Bronchial epithelial cell (primary cell): ENCODE results near the gene FFAR1.

DNA sequence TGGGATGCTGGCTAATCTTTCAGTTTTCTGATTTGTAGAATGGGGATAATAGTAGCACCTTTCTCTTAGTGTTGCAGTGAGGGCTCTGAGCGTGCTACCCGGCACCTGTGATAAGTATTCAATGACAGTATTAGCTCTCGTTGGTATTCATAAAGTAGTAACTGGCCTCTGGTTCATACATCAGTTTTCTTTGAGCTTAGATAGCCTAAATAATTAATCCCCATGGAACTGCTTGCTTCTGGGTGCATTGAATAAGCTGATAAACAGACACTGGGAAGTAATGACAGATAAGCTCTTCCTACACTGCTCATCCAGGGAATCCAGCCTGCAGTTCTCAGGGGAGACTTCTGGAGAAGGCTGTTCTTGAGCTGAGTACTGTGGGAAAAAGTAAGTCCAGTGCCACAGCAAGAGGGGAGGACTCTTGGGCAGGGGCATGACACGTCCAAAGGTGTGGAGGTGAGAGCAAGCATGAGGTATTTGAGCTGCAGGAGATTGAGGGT lies 6.9 kb downstream of the GARRE1 start:
- RRBS, 2 experiments = no CpG with 5 or more reads among the region's 4 CpGs

GRCh38 chr19:34306064-34306901 lies 51.9 kb downstream of the GARRE1 start:
- RRBS, 2 experiments = no CpG with 5 or more reads among the region's 3 CpGs

DNA sequence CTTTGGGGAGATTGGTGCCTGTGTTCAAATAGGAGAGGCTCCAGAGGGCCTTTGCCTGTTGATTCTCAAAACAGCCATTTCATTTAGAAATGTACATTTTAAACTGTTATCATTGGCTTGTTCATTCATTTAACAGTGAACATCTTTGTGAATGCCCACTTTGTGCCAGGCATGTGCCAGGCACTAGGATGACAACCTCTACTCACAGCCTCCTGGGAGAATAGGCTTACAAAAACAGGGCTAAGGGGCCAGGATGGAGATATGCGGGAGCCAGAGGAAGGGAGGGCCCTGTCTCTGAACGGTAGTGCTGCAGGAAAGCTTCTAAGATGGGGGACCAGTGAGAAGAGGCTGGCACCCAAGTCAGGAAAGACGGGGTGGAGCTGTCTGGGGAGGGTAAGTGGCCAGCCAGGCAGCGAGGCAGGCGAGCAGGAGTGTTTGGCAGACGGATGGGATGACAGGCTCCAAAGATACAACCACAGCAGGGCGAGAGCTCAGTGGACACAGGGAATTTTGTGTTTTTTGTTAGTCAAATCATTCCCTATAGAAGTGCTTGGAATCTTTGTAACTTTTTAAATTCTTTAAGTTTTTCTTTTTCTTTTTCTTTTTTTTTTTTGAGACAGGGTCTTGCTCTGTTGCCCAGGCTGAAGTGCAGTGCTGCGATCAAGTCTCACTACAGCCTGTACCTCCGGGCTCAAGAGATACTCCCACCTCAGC lies 44.7 kb upstream of the GPI start:
- RRBS, 2 experiments = no CpG with 5 or more reads among the region's 9 CpGs

DNA sequence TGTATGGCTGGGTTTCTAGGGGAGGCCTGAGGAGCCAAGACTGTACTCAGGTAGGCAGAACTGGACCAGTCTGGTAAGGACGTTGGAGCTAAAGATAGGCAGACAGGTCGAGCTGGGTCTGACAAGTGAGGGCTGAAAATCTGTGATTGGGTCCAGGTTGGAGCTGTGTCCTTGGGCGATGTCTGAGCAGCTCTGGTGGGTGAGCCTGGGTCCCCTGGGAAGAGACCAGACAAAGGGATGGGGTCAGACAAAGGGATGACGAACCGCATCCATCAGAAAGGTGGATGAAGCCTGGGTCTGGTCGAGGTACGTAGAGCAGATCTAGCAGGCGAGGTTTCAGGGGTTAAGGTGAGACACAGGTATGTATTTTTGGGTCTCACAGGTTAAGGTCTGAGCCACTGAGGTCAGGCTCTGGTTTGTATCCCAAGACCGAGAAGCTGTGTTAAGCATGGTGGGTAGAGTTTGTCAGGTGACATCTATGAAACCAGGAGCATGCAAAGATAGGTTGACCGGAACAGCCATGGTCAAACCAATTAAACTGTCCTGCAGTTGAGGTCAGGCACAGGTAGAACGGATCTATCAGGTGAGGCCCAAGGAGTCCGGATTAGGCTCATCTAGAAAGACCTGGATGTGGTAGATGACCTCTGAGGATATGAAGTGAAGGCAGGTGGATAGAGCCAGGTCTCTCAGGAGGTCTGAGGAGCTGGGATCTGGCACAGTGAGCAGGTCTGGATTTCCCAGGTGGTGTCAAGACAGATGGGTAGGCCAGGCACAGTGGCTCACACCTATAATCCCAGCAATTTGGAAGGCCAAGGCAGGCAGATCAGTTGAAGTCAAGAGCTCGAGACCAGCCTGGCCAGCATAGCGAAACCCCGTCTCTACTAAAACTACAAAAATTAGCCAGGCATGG lies 19.3 kb downstream of the GPI start:
- RRBS, 2 experiments = 97 to over 99% methylated on average over 3 of the region's 15 CpGs

DNA sequence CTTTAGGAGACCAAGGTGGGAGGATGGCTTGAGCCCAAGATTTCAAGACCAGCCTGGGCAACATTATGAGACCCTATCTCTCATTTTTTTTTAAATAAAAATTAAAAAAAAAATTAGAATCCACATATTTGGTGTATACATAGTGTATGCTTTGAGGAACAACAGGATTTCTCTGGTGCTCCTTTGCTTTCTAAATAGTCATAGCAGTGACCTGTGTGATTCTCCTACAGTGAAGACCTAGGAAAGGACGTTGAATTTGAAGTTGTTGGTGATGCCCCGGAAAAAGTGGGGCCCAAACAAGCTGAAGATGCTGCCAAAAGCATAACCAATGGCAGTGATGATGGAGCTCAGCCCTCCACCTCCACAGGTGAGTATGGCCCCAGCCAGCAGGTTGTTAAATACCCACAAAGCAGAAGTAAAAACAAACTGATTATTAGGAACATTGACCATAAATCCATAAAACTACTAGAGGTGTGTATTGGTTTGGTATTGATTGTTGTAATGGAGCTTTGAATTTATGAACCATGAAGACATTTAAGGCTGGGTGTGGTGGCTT lies 14.8 kb upstream of the WTIP start:
- RRBS, 2 experiments = no CpG with 5 or more reads among the region's 2 CpGs

DNA sequence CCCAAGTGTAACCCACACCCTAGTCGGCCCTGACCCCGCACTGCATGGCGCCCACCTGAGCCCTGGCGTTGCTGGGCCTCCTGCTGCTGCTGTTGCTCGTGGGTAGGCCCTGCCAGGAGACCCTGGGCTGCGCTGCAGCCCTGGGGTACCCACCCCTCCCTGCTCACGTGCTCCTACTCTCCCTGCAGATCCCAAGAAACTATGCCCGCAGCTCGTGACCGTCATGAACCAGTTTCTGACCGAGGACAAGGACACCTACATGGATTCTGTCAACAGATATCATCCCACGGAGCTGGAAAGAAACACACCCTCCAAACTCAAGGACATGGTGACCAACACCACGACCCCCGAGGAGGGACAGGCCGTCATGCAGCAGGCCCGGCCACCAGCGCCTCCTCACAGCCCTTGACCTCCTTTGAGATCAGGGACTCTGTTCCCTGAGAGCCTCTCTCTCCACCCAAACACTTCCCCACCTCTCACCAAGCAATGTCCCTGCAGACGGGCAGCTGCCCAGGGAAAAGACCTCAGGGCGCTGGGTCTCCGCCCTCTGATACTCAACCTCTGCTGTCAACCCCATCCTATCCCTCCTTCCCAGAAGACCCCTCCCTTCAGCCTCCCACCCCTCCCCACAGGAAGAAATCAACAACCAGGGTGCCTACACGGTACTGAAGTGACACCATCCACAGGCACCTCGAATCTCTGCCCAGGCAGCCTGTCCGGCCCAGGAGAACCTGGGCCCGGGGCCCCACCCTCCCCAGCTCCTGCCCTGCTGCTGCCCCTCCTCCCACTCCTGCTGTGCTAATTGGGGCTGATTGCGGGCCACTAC lies 10.1 kb downstream of the SCGB2B2 start:
- RRBS, 2 experiments = no CpG with 5 or more reads among the region's 25 CpGs

DNA sequence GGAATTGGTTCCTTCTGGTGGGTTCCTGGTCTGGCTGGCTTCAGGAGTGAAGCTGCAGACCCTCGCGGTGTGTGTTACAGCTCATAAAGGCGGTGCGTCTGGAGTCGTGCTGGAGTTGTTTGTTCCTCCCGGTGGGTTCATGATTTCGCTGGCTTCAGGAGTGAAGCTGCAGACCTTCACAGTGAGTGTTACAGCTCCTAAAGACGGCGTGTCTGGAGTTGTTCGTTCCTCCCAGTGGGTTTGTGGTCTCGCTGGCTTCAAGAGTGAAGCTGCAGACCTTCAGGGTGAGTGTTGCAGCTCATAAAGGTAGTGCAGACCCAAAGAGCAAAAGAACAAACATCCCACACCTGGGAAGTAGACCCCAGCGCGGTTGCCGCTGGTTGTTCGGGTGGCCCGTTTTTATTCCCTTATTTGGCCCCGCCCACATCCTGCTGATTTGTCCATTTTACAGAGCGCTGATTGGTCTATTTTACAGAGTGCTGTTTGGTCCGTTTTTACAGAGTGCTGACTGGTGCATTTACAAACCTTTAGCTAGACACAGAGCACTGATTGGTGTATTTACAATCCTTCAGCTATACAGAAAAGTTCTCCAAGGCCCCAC lies 1.2 kb downstream of the SCGB2B2 start:
- RRBS, 2 experiments = no CpG with 5 or more reads among the region's 19 CpGs

GRCh38 chr19:35000852-35001631 lies 919 bp downstream of the GRAMD1A start:
- RRBS, 2 experiments = under 1 to 2% methylated on average over 15 of the region's 29 CpGs

GRCh38 chr19:35004230-35004729 lies 4.2 kb downstream of the GRAMD1A start:
- RRBS, 2 experiments = no CpG with 5 or more reads among the region's 11 CpGs

DNA sequence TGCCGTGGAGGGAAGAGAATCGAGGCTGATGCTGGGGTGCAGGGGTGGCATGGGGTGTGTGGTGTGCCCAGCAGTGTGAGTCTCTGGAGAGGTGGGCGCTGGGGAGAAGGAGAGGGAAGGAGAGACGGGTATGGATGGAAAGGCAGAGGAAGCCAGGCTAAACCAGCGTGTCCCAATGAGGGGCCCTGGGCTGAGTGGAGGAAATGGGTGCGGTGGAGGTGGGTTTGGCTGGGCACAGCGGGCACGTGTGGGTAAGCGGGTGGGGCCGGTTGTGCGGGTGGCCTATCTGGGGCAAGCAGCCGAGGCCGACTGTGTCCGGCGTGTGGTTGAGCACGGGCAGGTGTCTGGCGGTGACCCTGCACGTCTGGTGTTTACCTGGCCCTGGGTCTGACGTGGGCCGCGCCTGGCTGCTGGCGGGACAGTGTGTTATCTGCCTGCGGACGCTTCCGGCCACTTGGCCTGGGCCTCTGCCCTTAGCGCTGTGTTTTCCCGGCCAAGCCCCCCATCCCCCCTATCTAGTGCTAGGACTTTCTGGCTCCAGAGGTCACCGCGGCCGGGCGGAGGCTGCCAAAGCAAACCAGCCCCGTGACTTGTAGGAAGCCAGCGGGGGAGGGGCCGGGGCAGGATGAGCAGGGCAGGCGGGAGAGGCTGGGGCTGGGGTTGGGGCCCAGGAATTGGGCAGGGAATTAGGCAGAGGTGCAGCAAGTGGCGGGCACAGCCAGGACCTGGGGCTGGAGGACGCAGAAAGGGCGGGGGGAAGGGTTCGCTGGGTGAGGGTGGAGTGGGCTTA lies 687 bp upstream of the HPN start:
- RRBS, 2 experiments = 3% methylated on average over 13 of the region's 39 CpGs

DNA sequence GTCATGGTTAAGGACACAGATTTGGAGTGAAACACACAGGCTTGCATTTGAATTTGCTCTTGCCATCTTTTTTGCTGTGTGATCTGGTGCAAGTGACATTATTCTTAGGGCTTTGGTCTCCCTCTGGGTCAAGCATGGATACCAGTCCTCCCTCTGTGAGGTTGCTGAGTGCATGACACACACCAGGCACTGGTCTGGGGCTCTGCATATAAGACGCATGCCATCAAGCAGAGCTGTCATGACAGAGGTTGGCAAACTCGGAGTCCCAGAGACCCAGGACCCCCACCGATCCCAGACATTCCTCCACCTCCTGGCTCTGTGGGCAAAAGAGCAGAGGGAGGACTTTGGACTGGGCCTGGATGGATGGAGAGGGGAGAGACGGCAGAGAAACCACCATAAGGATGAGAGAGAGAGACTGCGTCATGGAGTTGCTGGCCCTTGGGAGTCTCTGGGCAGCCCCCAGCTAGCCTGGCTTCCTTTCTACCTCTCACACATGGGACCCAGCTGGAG lies 1.4 kb downstream of the HPN start:
- RRBS, 2 experiments = no CpG with 5 or more reads among the region's 5 CpGs

DNA sequence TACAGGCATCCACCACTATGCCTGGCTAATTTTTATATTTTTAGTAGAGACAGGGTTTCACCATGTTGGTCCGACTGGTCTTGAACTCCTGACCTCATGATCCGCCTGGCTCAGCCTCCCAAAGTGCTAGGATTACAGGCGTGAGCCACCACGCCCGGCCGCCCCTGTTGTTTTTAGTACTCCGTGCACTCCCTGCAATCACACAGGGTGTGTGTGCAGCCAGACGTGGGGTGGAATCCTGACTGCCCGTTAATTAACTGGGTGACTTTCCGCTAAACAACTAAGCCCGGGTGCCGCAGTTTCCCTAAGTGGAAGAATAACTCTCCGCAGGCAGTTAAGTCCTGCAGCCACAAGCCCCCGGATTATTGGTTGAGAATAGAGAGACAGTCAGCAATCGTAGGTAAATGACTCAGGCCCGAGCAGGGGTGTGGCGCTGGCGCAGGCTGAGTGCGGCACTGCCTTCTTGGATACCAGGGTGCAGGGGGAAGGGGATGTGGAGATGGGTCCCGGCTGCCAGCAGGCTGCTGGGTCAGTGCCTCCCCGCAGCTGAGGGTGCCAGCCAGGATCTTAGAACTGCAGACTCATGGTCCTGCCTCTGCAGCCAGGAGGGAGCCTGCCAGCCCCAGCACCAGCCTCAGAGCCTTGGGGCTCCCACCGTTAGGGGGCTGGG lies 6.1 kb upstream of the FXYD3 start:
- RRBS, 2 experiments = 4 to 81% methylated on average over 4 of the region's 22 CpGs

DNA sequence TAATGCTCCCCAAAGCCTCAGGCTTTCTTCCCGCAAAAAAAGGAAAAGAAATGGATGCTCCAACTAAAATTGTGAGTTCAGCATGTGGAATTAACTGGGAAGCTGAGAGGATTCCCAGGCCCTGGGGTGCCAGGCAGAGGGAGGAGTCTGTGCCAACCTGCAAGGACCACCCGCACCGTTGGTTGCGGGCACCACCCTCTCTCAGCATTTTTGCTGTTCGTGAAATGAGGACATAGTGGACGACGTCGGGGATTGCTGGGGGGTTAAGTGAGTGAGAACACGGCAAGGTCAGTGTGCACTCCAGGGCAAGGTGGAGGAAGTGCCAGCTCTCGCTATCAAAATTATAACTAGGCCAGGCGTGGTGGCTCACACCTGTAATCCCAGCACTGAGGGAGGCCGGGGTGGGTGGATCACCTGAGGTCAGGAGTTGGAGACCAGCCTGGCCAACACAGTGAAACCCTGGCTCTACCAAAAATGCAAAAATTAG lies 2.1 kb downstream of the FXYD3 start:
- RRBS, 2 experiments = no CpG with 5 or more reads among the region's 12 CpGs

- RRBS, 2 experiments = no CpG with 5 or more reads among the region's 7 CpGs
Observed at GRCh38 chr19:35130585-35131147, 4.2 kb downstream of the LGI4 start.

DNA sequence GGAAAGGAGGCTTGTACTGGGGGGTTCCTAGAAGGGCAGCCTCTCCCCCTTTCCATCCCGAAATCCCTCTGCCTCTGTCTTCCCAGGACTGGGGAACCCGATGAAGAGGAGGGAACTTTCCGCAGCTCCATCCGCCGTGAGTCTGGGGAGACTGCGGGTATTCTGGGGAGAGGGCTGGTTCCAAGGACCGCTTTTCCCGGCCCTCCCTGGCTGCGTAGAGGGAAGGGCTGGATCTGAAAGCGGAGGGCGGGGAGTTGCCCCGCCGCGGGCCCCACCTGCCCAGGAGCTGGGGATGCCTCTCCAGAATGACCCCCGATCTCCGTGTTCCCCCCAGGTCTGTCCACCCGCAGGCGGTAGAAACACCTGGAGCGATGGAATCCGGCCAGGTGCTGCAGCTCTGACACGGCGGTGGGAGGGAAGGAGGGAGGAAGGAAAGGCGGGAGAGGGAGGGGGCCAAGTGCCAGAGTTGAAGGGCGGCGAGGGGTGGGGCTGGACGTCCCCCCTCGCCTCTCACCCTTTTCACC lies 607 bp upstream of the FXYD7 start:
- RRBS, 2 experiments = no CpG with 5 or more reads among the region's 27 CpGs

- RRBS, 2 experiments = no CpG with 5 or more reads among the region's 16 CpGs
Observed at GRCh38 chr19:35155033-35155396, 480 bp downstream of the FXYD5 start.

DNA sequence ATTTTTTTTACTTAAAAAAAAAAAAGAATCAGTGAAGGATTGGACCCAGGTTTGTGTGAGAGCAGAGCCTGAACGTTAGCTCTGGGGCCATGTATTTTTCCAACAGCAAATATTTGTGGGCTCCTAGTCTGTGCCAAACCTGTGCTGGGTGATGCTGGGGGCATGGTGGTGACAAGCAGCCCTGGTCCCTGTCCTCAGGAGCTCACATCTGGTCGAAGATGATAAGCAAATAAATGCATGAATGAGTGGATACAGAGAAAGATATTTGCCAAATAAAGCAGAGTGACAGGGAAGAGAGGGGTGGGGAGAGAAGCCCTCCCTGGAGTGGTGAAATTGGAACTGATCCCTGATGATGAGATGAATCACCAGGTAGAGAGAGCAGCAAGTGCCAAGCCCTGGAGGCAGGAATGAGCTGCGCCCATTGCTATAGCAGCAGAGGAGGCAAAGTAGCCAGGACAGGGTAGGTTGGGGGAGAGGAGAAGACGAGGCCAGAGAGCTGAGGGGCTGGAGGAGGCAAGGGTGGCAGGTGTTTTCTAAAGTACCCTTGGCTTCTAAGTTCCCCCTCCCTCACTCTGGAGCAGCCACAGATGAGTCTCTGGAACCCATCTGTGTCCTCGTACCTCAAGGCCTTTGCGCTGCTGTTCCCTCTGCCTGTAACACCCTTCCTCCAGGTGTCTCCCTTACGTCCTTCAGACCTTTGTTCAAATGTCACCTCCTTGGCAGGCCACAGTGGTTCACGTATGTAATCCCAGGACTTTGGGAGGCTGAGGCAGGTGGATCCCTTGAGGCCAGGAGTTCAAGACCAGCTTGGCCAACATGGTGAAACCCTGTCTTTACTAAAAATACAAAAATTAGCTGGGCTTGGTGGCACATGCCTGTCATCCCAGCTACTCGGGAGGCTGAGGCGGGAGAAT lies 13.8 kb downstream of the FXYD5 start:
- RRBS, 2 experiments = no CpG with 5 or more reads among the region's 10 CpGs

GRCh38 chr19:35195665-35196309 lies 32.8 kb downstream of the FAM187B start:
- RRBS, 2 experiments = no CpG with 5 or more reads among the region's 2 CpGs

- RRBS, 2 experiments = no CpG with 5 or more reads among the region's 18 CpGs
Observed at GRCh38 chr19:35310393-35311172, 18.4 kb upstream of the CD22 start.

DNA sequence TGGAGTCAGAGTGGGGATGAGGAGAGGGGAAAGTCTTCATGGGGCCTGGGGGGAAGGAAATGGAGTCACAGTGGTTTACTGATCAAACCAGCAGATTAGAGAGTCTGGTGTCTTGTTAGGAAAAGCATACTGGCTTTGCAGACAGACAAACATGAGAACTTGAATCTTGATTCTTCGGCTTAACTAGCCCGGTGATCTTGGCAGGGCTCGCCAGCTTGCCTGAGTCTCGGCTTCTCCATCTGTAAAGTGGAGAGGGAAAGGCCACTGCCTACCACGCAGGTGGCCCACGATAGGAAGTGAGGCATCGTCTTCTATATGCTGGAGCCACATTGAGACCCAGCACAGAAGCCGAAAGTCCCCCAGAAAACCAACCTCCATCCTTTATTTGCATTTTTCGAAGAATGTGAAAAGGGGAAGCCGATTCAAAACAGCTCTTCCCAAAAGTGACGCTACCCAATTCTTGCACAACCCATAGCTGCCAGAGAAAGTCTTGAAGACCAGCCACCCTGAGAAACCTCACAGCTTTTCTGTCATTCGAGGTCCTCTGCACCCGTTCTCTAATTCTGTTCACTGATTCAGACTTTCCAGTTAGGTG lies at the start of gene FFAR1:
FFAR1 (plus strand) TSS at position 519 of the 595 bp plus-strand sequence.
- RRBS, 2 experiments = no CpG with 5 or more reads among the region's 13 CpGs